ENCODE measurements around a stretch of chr19.

DNA sequence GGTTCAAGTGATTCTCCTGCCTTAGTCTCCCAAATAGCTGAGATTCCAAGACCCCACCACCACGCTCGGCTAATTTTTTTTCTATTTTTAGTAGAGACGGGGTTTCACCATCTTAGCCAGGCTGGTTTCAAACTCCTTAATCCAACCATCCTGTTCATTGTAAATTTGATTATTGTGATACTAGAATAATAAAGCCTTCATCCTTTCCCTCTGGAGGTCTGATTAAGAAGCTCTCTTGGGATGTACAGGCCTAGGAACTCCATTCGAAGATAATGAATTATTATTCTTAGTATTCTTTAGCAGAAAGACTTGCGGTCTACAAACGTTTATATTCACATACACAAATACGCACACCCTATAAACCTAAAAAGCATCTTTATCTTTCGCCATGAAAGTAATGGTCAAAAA, 696 bp downstream of the ZNF426 start:
- RRBS = no CpG with 5 or more reads among the region's 8 CpGs

GRCh38 chr19:9630954-9631318, 9.9 kb upstream of the ZNF561 start:
- RRBS = no CpG with 5 or more reads among the region's 2 CpGs

- RRBS = 2% methylated on average over 3 of the region's 21 CpGs
These were observed 442 bp upstream of the ZNF562 start for GRCh38 chr19:9675284-9675800.

GRCh38 chr19:9792621-9793522, 24.3 kb upstream of the ZNF846 start:
- RRBS = 3% methylated on average over 6 of the region's 75 CpGs

DNA sequence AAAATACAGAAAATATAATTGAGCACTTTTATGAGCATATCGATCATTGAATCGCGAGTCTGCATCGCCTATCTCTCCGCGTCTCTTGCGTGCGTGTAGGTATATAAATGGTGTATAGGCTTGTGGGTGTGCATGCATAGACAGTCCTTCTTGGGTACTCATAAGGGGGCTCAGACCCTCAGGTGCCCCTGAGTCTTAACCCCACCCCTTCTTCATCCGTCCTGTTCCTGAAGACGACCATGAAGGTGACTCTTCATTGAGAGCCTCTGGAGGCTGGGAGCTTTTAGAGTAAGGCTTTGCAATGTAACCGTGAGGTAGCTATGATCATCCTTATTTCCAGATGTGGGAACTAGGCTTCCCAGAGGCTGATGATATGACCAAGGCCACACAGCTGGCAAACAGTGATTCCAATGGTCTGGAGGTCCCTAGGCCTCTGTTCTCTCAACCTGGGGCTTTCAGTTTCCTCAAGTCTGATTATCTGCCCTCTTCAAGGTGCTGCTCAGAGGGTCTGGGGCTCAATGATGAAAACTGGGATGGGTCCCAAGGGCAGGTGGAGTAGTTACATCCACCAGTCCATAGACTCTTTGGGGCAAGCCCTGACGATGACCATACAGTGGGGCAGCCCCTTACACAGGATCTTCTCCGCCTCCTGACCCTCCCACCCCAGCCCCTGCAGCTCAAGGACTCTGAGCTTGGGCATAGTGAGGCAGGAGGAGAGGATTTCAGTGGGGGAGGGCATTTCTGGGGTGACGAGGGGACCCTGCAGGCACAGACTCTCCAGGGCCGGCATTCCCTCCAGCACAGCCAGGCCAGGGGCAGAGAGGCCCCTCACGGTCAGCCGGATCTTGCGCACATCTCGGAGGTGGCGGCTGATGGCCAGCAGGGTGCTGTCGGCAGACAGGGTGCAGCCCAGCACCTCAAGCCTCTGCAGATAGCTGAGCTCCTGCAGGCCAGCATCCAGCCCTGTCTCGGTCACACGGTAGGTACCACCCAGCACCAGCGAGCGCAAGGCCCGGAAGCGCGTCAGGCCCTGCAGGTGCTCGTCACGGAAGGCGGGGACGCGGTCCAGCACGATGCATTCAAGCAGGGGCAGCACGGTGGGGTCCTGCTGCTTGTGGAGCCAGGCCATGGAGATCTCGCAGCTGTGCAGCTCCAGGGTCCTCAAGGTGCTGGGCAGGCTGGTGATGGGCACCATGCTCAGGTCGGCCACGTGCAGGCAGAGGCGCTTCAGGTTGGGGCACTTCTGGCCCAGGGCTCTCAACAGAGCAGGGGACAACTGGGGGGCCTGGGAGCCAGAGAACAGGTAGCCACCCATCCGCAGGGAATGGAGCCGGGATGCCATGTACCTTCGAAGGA, 8.1 kb downstream of the FBXL12 start:
- RRBS = 97% methylated on average over 3 of the region's 42 CpGs

GRCh38 chr19:9936901-9937382, 627 bp upstream of the OLFM2 start:
- RRBS = no CpG with 5 or more reads among the region's 21 CpGs

DNA sequence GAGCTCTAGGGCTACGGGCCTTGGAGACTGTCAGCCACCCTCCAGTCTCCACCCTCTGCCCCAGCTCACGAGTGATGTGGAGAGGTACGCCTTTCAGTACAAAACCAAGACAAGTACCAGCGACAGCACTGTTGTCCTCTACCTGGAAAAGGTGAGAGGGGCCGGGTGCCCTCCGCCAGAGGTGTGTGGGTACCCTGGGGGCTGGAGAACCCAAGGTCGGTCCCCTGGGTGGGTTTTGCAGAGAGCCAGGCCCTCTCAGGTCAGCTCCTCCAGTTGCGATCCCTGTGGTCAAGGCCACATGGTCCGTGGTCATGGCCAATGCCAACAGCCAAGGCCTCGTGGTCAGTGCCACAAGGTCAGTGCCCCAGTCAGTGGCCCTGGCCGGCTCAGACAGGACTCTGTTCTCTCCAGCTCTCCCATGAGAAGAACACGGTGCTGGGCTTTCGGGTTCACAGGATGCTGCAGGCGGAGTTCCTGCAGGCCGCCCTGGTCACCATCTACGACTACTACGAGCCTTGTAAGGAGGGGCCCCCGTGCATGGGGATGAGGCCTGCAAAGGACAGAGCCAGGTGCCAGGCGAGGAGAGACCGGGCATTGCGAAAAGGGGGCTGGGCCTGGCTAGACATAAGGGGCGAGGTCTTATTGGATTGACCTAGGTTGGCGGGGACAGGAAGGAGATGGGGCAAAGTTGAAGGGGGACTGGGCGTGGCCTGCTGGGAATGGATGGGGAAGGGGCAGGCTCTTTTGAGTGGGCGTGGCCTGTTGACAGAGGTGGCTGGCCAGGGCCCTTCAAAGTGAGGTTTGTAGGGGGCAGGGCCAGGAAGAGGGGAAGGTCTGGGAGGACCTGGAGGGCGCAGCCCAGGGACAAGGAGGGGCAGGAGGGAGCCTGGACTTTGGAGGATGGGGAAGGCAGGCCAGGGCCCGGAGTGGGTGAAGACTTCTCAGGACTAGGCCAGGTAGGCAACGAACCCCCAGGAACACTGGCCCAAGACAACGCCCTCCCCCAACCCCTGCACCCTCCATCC, 15.2 kb upstream of the SHFL start:
- RRBS = no CpG with 5 or more reads among the region's 29 CpGs

- RRBS = 94% methylated on average over 6 of the region's 42 CpGs
These were observed 15.7 kb upstream of the EIF3G start for GRCh38 chr19:10135130-10135984.

GRCh38 chr19:10154443-10154834, 34.7 kb upstream of the EIF3G start:
- RRBS = no CpG with 5 or more reads among the region's 15 CpGs

DNA sequence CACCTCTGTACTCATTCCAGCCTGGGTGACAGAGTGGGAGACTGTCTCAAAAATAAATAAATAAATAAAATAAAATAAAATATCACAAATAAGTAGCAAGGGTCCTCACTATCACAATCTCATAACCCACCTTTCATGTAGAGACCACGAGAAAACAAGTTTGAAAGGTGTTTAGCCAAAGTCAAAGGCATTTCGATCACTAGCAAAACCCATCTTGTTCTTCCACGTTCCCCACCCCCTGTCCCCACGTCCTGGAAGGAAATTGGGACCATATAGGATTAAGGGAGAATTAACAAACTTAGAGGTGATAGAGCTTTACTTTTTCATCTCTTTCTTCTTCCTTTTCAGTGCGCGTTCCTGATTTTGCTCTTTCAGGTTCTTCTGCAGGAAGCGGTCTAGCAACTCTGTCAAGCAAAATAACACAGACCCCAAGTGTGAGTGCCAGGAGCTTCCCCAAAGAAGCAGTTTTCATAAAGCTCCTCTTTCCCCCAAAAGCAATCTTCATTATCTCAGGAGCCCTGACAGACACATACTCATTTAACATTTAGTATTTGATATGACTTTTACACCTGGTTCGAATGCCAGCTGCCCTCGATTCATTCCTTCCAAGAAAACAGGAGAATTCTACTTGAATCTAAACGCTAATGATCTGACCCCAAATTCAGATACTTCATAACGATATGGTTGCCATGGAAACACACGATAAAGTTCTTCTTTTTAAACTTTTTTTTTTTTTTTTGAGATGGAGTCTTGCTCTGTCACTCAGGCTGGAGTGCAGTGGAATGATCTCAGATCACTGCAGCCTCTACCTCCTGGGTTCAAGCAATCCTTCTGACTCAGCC, 21.8 kb downstream of the DNMT1 start:
- RRBS = no CpG with 5 or more reads among the region's 12 CpGs

DNA sequence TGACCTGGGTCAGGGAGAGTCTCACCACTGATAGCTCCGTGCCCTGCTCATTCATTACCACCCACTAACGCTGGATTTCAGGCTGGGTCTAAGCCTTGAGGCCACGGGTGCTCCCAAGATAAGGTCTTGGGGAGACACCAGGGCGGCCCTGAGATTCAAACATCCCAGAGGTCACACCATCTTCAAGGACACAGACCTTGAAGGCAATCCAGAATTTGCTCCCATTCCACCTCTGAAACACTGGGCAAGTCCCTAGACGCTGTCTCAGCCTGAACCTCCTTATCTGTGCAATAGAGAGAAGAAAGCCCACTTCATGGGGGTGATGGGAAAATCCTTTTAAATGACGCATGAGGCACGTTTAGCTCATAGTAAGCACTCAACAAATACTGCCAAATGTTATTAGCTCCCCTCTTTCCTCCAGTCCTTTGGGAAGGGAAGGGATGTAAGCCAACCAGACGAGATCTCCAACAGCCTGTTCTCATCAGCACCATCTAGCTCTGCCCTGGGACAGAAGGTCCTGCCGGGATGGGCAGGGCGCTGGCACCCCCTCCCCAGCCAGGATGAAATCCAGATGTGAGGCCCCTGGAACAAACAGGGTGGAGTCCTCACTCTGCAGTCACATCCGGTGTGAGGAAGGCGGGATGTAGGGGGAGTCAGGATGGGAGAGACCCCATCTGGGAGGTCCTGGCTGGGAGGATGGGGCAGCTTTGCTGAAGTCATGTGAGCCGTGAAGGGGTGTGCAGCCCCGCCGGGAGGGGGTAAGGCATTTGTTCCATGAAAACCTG, 4.8 kb downstream of the S1PR2 start:
- RRBS = 36% methylated on average over 3 of the region's 15 CpGs

GRCh38 chr19:10239168-10239515, 8.0 kb upstream of the S1PR2 start:
- RRBS = no CpG with 5 or more reads among the region's 7 CpGs

- RRBS = 66% methylated on average over 6 of the region's 13 CpGs
These were observed 610 bp upstream of the FDX2 start for GRCh38 chr19:10316358-10316891.

DNA sequence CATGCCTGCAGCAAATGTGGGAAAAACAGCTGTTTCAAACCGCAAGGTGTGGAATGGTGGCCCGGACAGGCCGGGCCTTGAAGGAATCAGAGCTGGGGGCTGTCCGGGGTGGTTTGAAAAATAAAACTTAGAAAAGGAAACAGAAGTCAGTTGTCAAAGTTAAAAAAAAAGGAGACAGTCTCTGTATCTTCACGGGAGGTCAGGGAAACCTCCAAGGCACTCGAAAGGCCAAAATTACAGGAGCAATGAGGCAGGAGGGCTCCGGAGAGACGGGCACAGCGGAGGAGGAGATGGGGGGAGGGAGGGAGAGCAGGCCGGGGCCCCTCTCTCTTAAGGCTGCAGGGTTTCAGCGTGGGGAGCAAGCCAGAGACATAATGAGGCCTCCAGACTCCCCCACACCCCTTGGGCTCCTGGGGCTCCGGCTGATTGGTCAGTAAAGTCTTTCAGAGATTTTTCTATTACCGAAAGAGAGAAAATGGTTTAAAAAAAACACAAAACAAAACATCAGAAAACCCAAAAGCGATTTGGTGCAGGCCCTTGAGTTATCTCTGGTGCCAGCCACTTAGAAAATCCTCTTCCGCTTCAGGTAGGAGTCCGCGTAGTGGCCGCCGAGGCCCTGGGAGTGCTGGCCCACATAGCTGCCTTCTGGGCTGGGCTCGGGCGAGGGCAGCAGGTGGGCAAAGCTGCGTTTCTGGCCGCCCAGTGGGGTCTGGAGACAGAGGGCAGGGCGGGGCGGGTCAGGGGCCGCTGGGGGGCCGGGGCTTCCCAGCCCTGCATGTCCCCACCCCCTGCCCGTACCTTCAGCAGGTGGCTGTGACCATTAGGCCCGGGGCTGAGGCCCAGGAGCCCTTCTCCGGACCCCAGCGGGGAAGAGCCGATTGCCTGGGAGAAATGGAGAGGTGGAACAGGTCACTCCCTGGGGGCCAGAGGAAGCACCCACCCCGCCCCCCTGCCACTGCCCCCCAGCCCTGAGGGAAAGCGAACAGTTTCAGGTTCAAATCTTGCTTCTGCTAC, 1.4 kb upstream of the FDX2 start:
- RRBS = 93% methylated on average over 7 of the region's 34 CpGs

GRCh38 chr19:10332237-10332761, 1.0 kb downstream of the RAVER1 start:
- RRBS = no CpG with 5 or more reads among the region's 10 CpGs

DNA sequence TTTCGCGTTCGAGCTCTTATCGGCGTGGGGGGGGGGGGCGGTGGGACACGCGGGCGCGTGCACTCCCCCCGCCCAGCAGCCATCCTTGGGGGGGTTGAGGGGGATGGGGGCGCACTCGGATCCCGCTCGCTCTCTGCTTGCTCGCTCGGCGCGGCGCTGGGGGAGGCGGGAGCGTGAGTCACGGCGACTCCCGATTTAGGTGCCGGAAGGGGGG, 1.2 kb upstream of the PDE4A start:
- RRBS = no CpG with 5 or more reads among the region's 26 CpGs

GRCh38 chr19:10419415-10420423, 619 bp upstream of the PDE4A start:
- RRBS = 1% methylated on average over 25 of the region's 73 CpGs

- RRBS = no CpG with 5 or more reads among the region's 13 CpGs
These were observed 40.5 kb downstream of the PDE4A start for GRCh38 chr19:10460768-10461213.

DNA sequence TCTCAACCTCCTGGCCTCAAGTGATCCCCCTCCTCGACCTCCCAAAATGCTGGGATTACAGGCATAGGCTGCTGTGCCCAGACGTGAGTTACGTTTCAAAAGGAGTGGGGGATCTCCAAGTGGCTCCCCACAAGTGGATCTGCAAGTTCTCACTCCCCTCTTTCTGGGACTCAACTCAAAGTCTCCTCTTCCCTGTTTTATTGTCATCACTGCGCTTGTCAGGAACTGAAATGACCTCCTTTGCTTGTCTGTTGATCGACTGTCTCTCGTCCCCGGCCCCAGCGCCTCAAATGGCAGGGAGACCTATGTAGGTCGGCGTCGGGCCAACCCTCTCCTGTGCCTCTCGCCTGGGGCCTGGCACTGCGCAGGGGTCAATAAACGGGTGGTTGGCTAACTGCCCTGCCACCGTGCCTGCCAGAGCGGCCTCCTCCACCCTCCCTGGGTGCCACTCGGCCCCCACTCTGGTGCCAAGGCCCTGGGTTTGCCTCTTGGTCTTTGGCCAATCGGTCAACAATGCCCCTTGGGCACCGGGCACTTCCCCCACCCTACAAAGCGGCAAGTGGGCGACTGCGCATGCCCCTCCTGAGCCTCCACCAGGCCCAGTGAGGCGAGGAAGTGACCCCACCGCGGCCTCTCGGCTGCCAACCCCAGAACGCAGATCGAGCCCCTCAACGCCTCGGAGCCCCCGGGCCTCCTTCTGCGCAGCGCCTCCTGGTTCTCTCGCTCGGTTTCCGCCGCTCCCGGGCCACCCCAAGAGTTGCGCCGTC, 1.2 kb downstream of the KEAP1 start:
- RRBS = 1% methylated on average over 8 of the region's 40 CpGs

GRCh38 chr19:10552344-10552927, 8.7 kb downstream of the ATG4D start:
- RRBS = no CpG with 5 or more reads among the region's 8 CpGs

Data from renal cortical epithelial cell (primary cell).